ENCODE measurements around the genes B3GALT4 and TAPBP.

GRCh38 chr6:33073233-33074062, 2.3 kb upstream of the HLA-DPB1 start:
- RRBS: no CpG with 5 or more reads among the region's 10 CpGs

DNA sequence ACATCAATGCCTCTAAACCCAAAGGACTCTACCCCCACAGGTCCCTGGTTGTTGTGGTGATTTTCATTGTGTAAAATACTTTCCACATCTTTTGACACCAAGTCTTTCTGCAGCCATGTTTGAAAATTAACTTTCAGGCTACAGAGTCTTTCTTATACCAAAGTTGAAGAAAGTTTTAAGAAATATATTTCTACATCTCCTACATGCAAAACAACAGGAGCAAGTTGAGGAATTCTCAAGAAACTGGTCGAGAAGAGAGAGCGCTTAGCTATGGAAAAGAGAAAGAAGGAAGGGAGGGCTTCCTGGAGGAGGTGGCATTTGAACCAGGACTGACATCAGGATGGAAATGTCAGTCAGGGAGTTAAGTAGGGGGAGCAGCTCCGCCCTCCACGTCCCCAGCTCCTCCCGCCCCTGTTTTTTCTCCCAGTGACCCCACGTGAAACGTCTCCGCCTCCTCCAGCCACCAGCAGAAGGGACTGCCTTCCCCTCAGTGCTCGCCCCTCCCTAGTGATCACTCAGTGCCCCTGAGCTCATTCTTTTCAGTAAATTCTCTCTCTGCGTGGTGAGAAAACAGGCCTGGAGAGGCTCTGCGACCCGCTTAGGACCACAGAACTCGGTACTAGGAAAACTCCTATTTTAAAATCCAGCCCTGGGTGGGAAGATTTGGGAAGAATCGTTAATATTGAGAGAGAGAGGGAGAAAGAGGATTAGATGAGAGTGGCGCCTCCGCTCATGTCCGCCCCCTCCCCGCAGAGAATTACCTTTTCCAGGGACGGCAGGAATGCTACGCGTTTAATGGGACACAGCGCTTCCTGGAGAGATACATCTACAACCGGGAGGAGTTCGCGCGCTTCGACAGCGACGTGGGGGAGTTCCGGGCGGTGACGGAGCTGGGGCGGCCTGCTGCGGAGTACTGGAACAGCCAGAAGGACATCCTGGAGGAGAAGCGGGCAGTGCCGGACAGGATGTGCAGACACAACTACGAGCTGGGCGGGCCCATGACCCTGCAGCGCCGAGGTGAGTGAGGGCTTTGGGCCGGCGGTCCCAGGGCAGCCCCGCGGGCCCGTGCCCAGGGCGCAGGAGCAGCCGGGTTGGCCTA, 4.5 kb downstream of the HLA-DPB1 start:
- RRBS: 43% methylated on average over 20 of the region's 47 CpGs

GRCh38 chr6:33089969-33090464, 14.2 kb downstream of the HLA-DPB1 start:
- RRBS: no CpG with 5 or more reads among the region's 2 CpGs

GRCh38 chr6:33113861-33114142, 38.0 kb downstream of the HLA-DPB1 start:
- RRBS: no CpG with 5 or more reads among the region's 5 CpGs

DNA sequence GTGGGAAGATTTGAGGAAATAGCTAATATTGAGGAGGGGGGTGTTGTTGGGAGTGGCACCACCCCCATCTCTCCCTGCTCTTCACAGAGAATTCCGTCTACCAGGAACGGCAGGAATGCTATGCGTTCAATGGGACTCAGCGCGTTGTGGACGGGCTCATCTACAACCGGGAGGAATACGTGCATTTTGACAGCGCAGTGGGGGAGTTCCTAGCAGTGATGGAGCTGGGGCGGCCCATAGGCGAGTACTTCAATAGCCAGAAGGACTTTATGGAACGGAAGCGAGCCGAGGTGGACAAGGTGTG, 41.0 kb downstream of the HLA-DPB1 start:
- RRBS: no CpG with 5 or more reads among the region's 14 CpGs

DNA sequence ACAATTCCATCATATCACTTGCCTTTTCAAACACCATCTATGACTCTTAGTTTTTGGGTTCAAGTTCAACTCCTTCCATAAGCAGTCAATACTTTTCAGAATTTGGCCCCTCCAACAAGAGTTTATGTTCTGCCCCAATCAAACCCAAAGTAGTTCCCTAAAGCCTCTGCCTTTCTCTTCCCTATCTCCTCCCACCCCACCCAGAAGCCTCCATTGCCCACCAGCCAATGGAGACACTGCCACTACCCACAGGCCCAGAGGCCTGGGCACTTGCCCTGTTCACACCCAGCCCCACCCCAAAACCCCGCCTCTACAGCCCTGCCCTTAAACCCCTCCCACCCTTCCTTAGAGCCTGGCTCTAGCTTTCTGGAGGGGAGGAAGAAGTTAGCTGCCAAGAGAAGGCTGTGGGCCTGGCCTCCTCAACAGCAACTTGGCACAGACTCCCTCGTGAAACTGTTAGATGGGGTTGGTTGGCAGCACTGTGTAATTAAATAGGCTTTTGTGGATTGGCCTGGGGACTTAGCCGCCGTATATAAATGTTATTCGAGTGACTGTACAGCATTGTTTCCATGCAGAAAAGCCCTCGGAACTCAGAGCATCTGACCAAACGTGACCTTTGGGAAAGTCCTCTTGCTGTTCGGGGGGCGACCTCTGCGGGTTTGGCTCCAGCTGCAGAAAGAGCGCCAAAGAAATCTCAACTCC, 31.5 kb downstream of the COL11A2 start:
- RRBS: no CpG with 5 or more reads among the region's 11 CpGs

- RRBS: no CpG with 5 or more reads among the region's 5 CpGs
These were observed 30.3 kb downstream of the COL11A2 start for GRCh38 chr6:33162093-33162300.

DNA sequence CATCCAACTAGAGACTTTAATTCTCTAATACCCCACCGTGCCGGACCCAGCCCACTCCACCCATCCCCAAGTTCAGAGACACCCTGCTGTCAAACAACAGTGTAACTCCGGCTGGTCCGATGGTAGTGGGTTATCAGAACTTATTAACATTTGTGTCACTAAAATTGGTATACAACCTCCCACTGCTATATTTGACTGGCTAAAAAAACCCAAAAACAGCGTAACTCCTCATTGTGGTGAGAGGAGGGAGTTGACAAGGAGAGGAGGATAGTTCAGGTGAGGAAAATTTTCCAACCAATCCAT, 1.0 kb downstream of the RXRB start:
- RRBS: 12% methylated on average over 2 of the region's 5 CpGs

GRCh38 chr6:33276642-33277990, at the start of gene B3GALT4:
B3GALT4 (plus strand) TSS chr6:33277123.
- RRBS: 20% methylated on average over 39 of the region's 100 CpGs

DNA sequence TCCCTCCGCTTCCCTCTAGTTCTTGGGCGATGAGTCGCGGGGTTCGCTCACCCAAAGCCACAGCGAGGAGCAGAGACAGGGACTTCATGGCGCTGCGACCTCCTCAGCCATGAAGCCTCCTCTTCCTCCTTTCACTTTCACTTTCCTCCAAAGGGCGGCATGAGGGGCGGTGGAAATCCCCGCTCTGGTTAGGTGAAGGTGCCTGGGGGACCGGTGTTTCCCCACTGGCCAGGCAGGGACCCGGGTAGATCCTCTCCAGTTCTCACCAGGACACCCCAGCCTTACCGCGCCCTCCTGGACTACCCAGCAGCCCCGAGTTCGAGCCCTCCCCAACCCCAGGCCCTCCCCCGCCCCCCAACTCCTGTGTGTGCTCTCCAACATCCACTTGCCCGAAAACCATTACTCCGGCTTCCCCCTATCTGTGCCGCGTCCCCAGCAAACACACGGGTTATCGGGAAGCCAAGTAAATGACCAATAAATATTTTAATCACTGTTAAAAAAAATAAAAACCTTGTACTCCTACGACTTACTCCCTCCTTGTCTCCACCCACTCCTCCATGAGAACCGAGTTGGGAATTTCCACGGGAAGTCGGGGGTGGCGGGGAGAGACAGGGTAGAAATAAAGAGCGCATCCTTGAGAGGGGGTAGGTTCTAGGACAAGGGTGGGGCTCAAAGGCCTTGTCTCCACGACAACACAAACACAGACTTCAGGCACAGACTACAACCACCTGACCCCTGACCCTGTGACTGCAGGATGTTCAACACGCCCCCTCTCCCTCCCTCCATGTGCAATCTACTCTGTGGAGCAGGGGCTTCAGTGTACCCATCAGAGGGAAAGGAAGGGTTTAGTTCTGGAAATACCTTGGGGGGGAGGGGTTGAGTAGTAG, at the start of gene TAPBP:
TSS of gene TAPBP (minus strand) at position 125 of the 887 bp plus-strand sequence.
- RRBS: no CpG with 5 or more reads among the region's 32 CpGs

DNA sequence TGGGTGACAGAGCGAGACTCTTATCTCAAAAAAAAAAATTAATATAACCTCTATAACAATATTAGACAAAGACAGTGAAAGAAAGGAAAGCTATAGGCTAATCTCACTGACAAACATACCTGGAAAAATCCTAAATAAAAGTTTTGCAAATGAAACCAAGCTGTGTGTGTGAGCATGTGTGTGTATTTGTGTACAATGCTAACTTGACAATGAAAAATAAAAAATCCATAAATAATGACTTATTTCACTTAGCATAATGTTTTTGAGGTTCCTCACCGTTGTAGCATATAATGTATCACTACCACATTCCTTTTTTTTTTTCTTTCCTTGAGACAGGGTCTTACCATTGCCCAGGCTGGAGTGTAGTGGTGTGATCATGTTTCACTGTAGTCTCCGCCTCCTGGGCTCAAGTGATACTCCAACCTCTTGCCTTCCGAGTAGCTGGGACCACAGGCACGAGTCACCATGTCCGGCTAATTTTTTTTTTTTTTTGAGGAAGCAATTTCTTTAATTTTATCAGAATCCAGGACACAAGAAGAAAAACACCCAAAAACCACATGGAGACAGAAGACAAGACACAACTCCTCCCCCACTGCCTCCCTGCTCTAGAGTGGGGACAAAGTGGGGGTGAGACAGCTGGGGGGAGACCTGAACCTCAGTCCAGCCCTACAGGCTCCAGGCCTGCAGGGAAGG, 27.2 kb upstream of the KIFC1 start:
- RRBS: no CpG with 5 or more reads among the region's 6 CpGs

- RRBS: no CpG with 5 or more reads among the region's 9 CpGs
These were observed 8.4 kb downstream of the BAK1 start for GRCh38 chr6:33571690-33572160.

DNA sequence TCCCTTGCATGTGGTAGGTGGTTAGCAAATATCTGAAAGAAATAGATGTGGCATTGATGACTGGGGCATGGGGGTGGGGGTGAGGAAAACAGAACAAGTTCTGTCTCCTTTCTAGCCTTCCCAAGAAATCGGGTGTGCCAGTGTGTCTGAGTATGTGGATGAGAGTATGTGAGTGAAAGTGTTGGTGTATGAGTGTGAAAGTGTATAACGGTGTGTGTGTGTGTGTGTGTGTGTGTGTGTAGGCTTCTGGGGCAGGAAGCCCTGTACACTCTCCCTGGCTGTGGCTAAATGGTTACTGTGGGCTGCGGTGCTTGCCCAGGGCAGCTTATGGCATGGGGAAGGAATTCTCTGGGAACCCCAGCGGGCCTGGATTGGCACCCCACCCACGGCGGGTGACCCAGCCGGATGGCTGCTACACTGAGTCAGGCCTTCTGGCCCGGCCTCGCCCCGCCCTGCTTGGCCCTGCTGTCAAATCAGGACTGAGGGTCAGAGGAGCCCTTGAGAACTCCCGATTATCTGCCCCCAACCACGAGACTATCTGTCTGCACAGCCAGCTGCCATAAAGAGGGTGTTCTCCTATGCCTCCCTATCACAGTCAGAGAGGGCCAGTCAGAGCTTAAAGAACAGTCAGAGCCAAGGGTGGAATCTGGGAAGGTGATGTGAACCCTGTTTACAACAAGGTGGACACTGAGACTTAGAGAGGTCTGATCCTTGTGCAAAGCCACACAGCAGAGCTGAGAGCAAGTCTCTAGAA, 7.4 kb upstream of the ITPR3 start:
- RRBS: no CpG with 5 or more reads among the region's 12 CpGs

- RRBS: 3% methylated on average over 9 of the region's 24 CpGs
These were observed 893 bp upstream of the ITPR3 start for GRCh38 chr6:33620134-33620723.

GRCh38 chr6:33623794-33624114, 2.6 kb downstream of the ITPR3 start:
- RRBS: no CpG with 5 or more reads among the region's 8 CpGs

GRCh38 chr6:33624115-33624646, 3.1 kb downstream of the ITPR3 start:
- RRBS: no CpG with 5 or more reads among the region's 6 CpGs

GRCh38 chr6:33631849-33632992, 11.1 kb downstream of the ITPR3 start:
- RRBS: no CpG with 5 or more reads among the region's 12 CpGs

DNA sequence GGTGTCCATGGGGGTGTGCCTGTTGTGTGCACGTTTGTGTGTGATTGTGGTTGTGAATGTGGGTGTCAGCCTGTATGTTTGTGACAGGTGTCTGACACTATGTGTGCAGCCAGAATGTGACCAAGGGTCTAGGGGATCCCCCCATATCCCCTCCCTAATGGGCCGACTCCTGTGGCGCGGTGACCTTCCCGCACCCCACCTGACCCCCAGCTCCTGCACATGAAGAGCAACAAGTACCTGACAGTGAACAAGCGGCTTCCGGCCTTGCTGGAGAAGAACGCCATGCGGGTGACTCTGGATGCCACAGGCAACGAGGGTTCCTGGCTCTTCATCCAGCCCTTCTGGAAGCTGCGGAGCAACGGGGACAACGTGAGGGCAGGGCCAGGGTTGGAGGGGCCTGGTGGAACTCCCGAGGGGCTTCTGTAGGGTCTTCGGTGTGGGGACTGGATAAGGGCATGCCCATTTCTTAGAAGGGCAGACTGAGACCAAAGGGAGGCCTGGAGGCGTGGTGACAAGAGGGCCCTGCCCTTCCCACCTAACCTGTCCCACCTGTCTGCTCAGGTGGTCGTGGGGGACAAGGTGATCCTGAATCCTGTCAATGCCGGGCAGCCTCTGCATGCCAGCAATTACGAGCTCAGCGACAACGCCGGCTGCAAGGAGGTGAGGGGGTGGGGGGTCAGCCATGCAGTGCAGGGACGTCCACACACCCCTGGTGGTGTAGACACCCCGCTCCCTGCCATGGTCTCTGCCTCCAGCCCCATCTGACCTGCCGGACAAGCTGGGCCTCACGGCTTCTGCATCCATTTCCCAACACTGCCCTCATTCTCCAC, 37.6 kb downstream of the ITPR3 start:
- RRBS: 86% methylated on average over 7 of the region's 26 CpGs

DNA sequence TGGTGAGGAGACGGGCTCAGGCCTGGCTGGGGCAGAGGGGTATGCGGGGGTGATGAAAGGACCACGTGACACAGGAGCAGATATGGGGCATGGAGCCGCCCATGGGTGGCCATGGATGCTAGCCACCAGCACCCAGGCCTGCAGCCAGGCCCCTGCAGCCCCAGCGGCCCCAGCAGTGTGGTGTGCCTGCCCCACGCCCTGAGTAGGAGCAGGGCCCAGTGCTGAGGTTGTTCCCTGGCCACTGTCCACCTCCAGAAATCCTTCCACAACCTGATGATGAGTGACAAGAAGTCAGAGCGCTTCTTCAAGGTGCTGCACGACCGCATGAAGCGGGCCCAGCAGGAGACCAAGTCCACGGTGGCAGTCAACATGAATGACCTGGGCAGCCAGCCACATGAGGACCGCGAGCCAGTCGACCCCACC, 26.4 kb downstream of the UQCC2 start:
- RRBS: no CpG with 5 or more reads among the region's 14 CpGs

DNA sequence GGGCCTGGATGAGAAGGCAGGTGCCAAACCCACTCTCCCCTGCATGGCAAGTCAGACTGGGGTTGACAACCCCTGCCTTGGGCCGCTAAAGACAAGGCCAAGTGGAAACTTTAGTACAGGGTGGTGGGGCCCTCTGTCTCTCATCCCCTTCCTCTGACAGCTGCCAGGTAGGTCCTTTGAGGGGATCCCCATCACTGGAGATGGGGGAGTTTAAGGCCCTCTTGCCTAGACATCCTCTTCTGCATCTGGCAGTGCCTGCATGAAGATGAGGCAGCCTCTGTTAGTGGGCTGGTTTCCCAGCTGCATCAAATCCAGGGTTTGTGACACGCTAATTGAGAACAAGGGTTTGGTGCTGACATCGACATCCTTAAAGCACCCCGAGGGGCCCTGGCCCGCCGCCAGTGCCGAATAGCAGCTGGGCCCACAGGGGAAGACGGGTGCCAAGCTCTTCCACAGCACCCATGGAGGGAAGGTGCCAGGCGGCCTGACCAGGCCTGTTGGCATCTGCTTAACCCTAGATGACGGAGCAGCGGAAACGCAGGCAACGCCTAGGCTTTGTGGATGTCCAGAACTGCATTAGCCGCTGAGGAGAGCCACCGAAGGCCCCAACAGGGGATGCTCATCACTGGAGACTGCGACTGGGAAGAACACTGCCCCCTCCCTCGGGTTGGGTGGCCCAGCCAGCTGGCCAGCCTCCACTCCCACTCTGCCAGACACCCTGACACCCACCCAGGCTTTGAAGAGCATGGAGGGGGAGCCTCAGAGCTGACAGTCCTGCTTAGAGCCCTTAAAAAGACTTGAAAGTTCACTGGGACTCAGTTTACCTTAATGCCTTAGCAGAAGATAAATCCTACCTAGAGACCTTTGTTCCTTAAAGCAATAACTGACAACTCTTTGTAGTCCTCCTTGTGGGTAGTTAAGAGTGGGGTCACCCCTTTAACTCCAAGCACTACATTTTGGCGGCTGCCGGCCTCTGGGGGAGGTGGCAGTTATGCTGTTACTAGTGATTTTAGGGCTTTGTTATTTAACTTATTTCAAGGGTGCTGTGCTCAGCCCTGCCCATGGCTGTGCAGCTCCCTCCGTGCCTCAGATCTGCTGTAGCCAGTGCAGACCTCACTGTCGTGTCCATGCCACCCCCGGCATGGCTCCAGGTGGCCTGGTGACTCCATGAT, 15.9 kb downstream of the UQCC2 start:
- RRBS: no CpG with 5 or more reads among the region's 22 CpGs

All from HL-60 (cell line).